Occipital lobe (tissue), 2 donors: ENCODE measurements around a stretch of chr15.

- RAMPAGE, long total RNA: no peak
Measured at GRCh38 chr15:99720885-99721239, 12.4 kb downstream of the LYSMD4 start.

GRCh38 chr15:100042830-100043415 lies 298.9 kb downstream of the ADAMTS17 start:
- RAMPAGE, long total RNA: no peak

DNA sequence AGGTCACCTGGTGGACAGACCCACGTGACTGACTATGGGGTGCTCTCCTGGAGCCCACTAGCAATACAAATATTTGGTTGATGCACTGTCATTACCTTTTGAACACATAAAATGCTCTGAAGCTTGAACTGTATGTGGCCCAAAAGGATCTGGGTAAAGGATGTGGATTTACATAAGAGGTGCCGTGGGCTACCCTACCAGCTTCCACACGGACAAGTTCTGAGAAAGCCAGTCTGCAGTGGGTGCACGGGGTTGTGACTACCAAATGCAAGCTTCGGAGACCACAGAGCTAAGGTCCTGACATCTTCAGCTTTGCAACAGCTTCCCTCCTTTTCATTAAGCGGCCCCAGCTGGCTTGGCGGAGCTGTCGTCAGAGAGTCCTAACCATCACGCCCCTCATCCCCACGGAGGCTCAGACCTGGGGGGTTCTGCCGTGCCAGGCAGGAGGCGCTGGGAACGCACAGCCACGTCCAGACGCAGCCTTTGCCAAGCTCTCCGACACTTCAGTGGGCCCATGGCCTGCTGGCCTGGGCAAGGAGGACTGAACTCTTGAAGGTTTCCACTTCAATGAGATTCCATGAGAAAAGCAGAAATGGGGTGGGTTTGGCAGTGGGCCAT lies 228.3 kb downstream of the ADAMTS17 start:
- RAMPAGE, long total RNA: no peak

DNA sequence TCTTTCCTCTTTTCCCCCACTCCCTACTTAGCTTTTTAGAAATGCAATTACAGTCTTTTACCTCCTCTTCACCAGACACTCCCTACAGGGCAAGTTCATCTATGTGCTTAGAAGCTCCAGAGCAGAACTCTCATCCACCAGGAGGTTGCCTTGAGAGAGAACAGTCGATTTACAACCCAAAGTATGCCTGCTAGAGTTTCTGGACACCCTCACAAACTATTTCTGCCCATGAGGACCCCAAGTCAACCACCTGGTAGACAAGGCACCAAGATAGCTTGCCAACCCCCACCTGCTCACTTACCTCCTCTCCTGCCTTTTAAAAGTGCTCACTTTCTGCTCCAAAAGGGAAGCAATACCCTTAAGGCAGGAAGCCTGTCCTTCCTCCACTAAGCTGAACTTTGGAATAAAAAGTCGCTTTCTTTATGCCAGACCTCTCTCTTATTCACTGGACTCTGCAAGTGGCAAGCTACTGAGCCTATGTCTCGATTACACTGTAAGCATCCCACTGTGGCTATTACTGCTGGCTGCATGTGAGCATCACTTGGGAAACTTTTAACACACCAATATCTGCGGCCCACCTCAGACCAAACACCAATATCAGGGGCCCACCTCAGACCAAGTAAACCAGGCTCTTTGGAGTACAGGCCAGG lies 168.4 kb downstream of the ADAMTS17 start:
- RAMPAGE, long total RNA: no peak

- RAMPAGE, long total RNA: no peak
Measured at GRCh38 chr15:100211983-100212603, 129.7 kb downstream of the ADAMTS17 start.

DNA sequence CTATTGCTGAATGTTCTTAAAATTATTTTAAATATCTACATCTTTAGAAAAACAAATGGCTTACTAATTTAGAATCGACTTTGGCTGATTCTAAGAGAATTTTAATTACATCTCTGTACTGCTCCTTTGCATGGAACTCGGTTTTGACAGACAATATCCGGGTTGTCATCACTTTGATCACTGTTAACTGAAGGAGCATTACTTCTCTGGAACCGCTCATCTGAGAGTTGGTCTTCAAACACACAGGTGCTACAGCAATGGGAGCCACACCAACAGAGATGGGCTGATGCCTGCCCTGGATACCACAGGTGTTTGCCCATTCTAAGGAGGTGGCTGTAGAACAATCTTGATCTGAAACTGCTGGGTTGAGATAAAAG lies 21.6 kb downstream of the LINS1 start:
- RAMPAGE, long total RNA: no peak

DNA sequence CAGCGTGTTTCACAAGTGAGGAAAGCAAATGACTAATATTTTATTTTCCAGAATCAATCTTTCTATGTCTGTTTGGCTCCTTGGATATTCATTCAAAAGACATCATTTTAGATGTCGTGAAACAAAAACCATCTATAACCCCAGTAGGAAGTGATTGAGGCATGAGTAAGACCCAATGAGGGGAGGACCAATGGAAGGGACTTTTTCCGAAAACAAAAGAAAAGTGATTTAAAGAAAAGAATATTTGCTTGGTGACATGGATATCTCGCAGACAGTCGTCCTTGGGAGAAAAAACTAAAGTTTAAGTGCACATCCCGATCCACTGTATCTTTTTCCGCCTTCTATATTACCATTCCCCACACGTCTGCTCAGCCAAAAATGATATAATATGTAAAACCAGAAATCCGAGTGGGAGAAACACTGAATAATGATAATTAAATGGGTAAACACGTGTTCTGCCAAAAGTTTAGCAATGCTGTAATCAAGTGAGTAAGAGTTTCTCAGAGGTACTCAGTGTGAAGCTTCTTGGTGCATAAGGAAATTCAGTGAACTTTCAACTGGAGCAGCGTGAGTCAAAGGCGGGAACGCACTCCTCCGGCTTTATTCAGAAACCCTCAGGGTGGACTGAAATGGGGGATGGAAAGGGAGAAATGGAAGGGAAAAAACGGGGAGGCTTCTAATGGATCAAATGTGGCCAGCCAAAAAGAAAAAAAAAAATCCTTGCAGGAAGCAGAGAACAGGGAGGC lies 84.9 kb downstream of the ASB7 start:
- RAMPAGE, long total RNA: no peak

DNA sequence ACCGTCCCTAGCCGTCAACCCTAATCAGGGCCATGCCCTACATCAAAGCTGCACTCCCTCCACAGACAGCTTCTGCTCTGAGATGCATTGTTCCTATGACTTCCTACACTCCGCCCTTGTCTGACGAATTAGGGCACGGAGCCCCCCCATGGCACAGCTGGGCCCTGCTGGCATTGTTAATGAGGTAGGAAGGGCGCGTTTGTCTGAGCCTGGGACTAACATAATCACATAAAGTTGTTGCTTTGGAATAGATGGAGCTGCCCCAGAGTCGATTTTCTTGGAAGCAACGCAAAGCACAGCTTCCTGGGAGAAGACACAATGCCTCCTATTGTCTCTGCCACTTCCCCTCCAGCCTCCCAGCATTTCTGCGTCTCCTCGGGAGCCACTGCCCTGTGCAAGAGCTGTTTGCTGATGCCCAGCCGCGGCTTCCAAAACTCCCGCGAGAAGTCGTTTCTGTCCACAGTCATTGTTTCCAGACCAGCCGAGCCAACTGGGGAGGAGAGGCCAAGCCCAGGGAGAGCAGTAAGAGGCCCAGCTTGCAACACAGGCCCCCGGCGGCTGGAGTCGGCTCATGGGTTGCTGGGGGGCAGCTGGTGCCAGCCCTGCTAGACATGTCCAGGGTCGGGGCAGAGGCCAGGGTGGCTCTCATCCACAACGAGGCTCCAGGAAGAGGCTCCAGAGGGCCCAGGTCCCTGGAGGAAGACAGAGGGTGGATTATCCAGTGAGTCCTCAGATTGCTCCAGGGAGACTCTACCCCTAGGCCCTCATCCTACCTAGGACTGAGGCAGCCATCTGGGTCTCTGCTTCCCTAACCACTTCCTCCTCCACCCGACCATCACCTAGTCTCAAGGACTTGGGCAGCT lies 18.0 kb upstream of the ALDH1A3 start:
- RAMPAGE, long total RNA: no peak

GRCh38 chr15:101187474-101188373 lies 64.1 kb downstream of the CHSY1 start:
- RAMPAGE, long total RNA: no peak

DNA sequence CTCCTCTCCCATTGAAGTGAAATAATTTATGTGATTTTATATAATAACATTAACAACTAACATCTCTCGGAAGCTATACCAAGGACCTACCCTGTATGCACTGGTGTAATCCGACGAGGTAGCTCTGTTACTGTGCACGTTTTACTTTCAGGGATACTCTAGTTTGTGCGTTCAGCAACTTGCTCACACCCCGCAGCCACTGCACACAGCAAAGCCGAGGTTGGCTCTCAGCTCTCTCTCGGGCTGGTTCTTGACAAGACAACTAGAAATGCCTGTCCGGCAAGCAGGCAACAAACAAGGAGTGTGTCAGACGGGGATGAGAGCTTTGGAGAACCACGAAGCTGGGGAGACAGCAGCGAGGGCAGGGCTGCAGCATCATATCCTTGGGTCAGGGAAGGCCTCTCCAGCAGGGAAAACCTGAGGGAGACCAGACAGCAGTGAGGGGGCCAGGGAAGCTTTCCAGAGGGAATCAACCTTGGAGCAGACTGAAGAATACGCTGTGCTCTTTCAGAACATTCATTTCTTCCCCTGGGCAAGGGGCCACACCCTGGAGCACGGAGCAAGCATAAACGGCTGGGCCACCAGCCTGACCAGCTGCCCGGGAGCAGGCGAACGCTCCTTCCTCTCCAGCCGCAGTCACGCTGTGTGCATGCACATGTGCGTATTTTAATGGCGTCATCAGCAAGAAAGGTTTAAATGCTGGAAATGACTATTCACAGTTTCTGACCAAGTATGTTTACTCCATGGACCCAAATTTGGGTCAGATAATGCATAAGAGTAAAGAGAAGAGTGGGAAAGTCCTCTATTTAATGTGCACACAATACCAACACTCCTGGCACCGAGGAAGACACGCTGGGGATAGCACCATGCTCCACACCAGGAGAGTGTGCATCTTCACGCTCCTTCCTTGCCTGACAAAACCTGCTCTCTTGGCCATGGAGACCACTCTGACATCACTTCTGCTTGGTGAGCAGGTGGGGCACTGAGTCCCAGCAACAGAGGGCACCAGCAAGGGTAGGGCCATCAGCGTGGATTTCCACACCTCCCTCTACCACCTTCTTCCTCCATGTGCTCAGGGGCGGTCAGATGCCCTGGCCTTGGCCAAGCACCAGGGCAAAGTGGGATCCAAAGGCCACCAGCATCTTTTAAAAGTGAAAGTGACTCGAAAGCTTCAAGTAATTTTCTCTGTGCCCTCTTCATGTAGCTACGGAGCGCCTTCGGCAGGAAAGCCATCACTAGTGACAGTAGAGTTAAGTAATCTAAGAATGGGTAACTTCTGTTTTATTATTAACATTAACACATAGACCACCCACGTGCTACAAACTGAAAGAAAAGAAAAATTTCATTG lies 58.4 kb downstream of the CHSY1 start:
- RAMPAGE, long total RNA: no peak

DNA sequence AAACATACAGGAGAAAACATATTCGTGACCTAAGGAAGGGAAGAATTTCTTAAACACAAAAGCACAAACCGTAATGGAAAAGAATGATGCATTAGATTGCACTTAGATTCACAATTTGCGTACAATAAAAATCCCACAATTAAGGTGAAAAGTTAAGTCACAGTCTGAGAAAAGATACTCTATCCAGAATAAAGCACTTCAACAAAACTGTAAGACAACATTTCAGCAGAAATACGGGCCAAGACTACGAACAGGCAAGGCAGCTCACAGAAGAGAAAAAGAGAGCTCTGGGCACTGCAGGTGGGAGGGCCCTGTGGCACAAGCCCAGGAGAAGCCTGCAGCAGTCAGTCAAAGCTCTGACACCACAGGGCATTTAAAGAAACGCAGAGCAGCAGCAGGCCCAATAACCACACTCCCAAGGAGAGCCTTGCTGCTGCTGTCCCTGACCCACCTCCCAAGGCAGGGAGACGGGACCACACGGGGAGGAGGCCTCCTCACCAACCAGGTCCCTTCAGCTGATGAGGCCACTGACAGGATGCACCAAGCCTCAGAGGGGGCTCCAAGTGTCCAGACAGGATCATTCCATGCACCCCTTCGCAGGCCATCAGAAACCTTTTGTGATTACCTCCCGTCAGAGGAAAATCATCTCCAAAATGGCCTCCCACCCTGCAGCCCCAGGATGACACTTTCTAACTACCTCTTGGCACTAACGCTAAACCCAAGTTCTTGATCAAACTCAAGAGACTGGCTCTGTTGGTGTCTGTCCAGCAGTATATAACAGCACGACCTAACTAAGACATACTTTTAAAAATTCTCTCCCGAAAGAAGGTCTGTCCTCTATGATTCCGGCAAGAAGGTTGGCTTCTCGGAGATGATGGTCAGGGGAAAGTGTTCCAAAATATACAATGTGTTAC lies 19.1 kb downstream of the CHSY1 start:
- RAMPAGE, long total RNA: no peak

DNA sequence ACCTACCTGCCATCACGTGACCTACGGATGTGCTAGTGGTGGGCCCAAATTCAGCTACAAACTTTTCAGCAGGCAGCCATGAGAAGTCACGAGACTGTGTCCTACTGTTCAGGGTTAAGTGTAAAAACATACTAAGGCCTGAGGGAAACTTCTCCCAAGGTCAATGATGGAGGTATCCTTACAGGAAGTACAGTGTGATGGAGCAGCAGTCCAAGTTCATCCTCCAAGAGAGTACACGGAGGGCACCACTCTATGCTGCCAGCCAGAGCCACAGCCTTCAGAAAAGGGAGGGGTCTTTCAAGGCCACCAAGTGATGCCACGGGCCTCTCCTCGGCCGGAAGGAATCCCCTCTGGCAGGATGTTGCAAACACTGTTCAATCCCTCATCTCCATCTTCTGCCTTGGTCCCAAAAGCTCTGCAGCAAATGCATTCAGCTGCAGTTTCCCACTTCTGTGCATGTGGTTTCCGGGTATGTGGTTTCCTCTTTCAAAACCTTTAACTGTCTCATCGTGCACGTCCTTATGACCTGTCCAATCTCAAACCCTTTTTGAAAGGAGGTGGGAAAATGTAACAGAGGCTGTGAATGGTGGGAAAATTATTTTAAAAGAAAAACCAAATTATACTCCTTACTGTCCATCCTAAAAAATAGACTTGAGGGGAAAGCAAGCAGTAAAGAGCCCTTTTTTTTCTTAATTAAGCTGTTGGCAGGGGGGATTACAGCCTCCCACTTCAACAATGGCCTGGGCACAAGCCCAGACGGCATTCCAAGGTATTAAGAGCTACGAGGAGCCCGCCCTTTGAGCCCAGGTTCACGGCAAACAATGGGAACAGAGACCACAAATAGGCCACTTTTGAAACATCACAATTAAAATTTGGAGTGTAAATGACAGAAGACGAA lies 9.2 kb downstream of the CHSY1 start:
- RAMPAGE, long total RNA: no peak

GRCh38 chr15:101247239-101247906 lies 4.5 kb downstream of the CHSY1 start:
- RAMPAGE, long total RNA: no peak

DNA sequence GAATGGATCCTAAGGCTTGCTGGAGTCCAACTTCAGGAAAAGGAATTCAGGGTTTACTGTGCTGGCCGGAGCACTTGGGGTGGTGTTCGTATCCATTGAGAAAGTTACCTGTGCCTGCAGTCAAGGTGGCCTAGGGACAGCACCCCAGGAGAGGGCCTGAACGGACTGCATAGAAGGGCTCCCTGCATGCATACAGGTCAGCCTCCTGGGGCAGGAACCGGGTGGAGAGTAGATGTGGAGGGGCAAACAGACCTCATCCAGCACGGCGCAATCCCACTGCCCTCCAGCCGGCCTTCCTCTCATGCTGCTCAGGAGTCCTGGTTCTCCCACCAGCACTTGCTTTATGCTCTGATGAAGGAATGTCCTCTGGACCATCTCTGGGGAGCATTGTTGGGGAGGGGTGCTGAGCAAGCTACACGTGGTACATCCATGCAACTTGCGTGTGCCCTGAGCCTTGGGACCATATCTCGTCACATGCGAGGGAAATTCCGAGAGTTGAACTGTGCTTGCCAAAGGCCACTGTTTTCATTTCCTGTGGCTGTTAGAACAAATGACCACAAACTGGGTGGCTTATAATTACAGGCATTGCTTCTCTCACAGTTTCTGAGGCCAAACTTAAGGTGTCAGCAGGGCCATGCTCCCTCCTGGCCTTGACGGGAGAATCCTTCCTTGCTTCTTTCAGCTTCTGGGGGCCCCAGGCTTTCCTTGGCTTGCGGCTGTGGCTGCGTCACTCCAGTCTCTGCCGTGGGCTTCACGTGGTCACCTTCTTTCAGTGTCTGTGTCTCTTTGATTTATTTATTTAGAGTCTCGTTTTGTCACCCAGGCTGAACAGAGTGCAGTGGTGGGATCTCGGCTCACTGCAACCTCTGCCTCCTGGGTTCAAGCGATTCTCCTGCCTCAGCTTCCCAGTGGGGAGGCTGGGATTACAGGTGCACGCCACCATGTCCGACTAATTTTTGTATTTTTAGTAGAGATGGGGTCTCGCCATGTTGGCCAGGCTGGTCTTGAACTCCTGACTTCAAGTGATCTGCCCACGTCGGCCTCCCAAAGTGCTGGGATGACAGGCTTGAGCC lies 12.2 kb downstream of the SELENOS start:
- RAMPAGE, long total RNA: no peak

DNA sequence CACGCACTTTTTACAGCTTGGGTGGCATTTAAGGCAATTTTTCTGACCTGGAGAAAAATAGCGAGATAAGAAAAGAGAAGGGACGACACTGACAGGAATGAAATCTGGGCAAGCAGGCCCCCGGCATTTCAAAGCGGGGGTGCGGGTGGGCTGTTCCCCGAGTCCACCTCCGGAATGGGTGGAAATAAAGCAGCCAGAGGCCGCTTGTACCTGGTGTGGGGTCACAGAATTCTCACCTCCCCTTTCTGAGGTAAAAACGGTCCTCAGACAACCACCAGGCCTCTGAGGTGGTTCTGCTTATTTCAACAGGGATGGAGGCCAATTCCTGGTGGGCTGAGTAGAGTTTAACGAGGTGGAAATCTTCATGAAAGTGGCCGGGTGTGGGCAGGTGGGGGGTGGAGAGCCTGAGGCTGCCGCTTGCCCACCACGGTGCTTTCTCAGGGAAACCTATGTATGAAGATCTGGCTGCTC lies 27.5 kb upstream of the SNRPA1 start:
- RAMPAGE, long total RNA: no peak

- RAMPAGE, long total RNA: no peak
Measured at GRCh38 chr15:101328872-101329711, 34.0 kb upstream of the SNRPA1 start.

GRCh38 chr15:101329948-101330234 lies 34.8 kb upstream of the SNRPA1 start:
- RAMPAGE, long total RNA: no peak

DNA sequence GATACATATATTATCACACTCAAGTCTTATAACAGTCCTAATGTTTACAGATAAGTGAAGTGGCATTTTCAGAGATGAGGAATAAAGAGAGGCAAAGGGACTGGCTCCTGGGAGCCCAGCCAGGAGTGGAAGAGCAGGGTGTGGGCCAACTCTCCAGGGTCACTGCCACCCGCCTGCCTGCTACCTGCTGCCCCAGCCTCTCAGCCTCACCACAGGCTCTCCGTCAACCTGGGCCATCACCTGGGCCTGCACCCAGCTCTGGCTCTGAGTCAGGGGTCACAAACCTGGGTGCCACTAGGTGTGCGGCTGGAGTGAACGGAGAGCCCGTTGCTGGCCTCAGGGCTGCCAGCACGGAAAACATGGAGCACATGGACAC lies 73.3 kb upstream of the SNRPA1 start:
- RAMPAGE, long total RNA: no peak

- RAMPAGE, long total RNA: no peak
Measured at GRCh38 chr15:101482191-101483600, 6.8 kb downstream of the PCSK6 start.

DNA sequence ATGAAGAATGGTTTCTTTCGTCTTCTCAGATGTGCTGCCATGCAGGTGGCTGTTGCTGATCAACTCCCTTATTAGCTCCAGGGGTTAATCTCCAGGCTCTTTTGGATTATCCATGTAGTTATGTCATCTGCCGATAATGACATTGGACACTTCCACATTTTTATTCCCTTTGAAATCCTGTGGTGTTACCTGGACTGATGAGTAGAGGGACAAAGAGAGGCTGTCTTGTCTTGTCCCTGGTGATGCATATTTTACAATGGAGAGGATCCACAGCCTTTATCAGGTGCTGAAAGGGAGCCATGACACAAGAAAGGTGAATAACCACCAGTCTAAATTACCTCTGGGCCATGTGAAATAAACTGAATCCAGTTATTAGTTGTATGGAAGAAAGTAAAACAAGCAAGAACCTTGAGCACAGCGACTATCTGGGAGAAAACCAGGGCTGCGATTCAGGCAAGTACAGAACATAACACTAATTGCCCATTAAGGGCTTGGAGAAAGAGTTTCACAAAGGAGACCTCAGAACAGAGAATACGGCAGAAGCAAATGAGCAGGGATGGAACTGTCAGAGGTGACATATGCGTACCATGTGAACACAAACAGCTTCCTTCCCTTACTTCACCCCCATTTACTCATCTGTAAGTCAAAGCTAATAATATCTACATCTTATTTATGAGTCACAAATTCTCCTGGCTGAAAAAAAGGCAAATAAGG lies 3.0 kb downstream of the PCSK6 start:
- RAMPAGE, long total RNA: no peak